Placental epithelial cell (primary cell): ENCODE measurements around a stretch of chr10.

DNA sequence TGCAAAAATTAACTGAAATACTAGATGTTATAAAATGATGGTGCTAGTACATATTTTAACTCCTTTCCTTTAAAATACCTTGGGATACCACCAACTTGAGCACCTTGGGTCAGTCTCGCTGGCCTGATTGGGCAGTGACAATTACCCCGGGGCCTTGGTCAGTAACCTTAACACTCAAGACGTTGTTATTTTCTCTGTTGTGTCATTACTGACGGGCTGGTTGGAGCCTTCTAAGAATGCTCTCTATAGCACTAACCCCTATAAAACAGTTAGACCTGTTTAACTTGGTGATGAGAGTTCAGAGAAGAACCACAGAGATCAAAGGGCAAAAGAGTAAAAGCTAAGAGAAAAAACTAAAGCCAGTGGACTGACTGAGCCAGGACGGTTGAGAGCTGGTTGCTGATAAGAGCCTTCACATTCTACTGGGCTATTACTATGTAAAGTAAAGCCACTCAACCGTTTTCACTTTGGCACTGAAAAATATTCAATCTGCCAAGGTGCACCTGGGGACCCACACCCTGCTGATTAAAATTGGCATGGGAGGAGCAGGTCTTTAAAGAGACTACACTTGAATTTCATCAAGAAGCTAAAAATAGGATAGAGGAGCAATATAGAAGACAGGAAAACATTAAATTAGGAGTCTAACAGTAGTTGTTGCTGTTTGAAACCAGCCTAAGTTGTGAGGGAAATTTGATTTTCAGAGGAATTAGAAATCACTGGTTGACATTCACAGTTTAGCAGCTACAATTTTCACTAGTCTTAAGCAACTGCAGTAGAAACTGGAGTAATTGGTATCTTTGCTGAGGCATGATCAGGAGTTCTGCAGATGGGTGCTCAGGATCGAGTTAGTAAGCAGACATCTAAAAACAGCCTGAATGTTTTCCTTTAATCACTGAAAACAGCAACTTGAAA is 13.7 kb upstream of the ITGB1 start:
- CAGE, long polyA plus RNA = no peak

DNA sequence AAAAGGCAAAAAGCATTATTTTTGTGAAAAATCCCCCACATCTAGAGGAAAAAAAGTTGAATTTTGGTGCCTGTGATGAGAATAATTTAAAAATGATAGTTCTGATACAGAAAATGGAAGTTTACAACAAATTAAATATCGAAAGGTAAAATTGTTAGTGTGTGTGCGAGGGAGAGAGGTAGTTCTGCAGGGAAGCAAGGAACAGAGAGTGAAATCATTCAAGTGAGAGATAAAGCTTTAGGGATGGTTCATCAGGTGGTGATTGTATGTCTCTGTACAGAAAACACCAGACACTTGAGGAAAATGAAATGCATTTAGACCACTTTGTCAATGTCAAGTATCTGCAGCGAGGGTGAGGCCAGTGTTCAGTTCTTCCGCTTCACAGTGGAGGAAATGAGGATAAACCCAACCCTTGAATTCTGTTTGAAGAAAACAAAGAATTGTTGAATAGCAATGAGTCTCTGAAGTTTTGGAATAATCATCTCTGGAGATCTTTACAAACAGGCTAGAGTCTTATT is 14.4 kb upstream of the ITGB1 start:
- CAGE, long polyA plus RNA = no peak

DNA sequence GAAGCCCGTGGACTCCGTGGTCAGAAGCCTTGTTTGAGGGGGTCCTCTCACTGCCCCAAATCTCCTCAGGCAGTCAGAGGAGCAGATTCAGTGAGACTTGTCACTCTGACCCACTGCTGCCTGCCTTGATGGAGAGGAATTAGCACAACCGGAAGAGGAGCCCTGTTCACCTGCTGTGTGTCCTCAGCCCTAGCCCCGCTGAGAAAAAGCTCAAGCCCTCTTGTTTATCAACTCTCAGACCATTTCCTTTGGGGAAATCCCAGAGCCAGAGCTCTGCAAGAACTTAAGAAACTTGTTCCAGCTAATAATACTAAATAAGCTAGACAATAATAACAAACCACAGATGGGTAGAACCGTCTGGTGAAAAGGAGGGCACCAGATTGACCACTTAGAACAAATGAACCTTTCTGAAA is 37.7 kb upstream of the ITGB1 start:
- CAGE, long polyA plus RNA = no peak

- CAGE, long polyA plus RNA = no peak
These were observed 168.0 kb upstream of the ITGB1 start for GRCh38 chr10:33125812-33126576.

DNA sequence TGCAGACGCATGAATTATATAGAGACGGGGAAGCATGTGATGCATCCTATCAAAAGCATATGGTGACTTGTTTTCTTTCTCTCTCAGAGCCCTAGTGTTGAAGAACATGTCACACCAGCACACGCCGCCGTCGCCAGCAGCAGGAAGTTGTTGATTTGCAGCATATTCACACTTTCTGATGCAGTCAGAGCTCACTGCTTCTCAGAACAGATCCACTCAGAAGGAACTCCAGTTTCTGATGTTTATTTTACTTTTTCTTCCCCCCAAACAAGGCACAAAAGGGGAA is 123.3 kb downstream of the NRP1 start:
- CAGE, long polyA plus RNA = no peak

DNA sequence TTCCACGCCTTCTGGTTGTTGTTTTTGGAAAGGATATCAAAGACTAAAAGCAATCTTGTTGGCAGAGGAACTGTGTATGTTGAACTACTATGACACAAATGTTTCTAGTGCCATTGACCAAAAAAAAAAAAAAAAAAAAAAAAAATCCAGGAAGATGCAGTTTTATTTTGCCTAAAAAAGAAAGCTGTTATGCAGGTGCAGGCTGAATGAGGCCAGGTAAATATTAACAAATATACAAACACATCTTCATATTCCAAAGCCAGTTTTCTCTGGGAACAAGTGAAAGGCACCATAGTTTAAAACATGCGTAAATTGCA is 73.6 kb downstream of the NRP1 start:
- CAGE, long polyA plus RNA = no peak

DNA sequence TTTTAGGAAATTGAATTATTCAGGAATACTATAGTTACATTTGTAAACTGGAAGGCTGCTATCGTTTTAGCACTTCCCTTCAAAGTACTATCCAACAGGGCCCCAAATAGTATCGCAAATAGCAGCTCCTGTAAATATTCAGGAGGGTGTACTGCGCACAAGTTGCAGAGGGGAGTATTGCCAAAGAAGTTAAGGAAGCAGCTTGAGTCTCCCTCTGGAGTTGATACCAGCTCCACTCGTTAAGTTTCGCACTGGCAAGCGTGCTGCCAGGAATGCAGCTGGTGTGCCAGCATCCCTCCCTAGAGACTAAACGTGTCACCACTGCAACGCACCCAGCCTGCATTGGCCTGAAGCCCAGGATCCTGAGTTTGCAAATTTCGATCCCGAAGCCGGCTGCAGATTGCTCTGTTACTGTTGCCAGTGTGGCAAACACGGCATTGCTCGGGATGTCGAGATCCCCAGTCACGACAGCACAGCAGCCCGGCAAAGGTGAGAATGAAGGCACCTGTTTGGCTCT is 61.2 kb downstream of the NRP1 start:
- CAGE, long polyA plus RNA = no peak

GRCh38 chr10:34452524-34453315 is 362.4 kb downstream of the PARD3 start:
- CAGE, long polyA plus RNA = no peak

DNA sequence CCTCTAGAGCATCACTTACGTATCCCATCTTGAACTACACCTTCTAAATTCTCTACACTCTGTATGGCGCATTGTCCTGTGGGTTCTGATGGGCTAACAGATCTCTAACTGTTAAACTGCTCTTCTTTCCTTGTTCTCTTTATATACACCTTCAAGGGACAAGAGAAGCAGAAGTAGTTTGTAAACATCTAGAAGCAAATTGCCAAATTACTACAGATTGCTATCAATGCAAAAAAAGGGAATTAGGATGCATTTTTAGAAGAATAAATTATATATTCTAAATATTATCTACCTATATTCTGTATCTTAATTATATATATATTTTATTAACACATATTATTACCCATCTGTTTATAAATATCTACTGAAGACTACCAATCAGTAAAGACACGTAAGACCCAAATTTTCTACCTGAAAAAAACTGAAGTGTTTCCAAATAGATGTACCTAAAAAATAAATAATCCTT is 299.6 kb downstream of the PARD3 start:
- CAGE, long polyA plus RNA = no peak

DNA sequence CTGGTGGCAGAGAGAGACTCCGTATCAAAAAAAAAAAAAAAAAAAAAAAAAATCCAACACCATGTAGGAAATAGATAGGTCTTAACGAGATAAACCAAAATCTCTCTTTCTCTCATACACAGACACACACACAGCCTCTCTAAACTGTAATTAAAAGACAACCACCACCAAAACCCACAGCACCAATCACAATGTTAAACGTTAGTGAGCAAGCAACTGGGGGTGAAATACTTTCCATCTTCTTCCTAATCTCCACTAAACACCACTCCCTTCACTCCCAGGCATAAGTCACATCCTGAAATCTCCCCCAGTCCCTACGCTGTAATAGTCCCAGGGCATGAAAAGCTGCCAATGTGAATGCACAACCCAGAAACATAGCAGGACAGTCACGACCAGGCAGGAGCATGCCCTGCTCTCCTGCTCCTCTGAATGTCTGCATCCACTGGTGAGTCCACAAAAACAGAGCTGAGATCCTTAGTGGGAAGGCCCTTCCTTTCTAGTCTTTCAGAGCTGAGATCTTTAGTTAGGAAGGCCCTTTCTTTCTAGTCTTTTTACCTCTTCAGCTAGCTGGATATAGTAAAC is 288.9 kb downstream of the PARD3 start:
- CAGE, long polyA plus RNA = no peak

- CAGE, long polyA plus RNA = no peak
These were observed 3.9 kb downstream of the PARD3 start for GRCh38 chr10:34810992-34811782.

- CAGE, long polyA plus RNA = no peak
These were observed 2.1 kb downstream of the PARD3 start for GRCh38 chr10:34813014-34813462.

GRCh38 chr10:34953778-34954400 is 136.3 kb downstream of the CUL2 start:
- CAGE, long polyA plus RNA = no peak

DNA sequence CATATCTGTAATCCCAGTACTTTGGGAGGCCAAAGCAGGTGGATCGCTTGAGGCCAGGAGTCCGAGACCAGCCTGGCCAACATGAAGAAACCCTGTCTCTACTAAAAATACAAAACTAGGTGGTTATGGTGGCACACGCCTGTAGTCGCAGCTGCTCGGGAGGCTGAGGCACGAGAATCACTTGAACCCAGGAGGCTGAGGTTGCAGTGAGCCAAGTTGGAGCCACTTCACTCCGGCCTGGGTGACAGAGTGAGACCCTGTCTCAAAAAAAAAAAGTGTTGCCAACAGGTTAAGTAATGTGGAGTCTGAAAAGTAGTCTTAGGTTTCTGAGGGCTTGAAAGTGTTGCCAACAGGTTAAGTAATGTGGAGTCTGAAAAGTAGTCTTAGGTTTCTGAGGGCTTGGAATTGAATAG is 23.9 kb downstream of the CREM start:
- CAGE, long polyA plus RNA = no peak

- CAGE, long polyA plus RNA = no peak
These were observed 98.6 kb downstream of the CREM start for GRCh38 chr10:35225263-35225588.

DNA sequence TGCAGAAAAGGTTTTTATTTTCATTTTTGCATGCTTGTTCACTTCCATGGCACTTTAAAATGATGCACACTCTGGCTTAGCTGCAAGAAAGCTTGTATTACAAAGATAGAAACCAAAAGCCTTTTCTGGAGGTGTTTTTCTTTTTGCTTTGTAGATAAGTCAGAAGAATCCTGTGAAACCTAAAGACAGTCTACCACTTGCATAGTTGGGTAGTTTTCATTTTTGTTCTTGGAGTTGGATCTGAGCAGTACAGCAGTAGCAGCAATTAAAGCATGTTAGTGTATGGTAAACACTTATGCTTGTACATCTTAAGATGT is 19.7 kb downstream of the CCNY start:
- CAGE, long polyA plus RNA = no peak

- CAGE, long polyA plus RNA = no peak
These were observed 56.1 kb downstream of the CCNY start for GRCh38 chr10:35392333-35392819.

DNA sequence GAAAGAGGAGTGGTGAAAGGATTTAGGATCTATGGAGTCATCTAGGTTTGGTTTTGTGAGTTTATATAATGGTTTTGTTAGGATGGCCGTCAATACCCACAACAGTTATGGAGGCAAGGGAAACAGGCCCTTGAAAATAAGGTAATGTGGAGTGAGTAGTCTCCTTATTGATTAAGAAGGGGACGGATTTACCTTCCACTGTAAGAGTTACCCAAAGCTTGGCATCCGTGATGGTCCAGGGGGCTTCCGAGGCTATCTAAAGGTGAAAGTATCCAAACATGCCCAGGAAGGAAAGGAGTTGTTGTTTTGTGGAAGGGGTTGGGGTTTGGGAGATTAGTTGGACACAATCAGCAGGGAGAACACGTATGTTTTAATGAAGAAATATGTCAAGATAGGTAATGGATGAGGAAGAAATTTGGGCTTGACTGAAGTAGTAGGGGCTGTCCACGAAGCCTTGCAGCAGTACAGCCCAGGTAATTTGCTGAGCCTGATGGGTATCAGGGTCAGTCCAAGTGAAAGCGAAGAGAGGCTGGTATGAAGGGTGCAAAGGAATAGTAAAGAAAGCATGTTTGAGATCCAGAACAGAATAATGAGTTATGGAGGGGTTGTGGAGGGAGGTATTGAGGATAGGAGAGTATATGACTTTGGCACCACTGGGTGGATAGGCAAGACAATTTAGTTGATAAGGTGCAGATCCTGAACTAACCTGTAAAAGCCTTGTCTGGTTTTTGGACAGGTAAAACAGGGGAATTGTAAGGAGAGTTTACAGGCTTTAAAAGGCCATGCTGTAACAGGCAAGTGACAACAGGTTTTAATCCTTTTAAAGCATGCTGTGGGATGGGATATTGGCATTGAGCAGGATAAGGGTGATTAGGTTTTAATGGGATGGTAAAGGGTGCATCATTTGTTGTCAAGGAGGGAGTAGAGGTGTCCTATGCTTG is 68.4 kb downstream of the CCNY start:
- CAGE, long polyA plus RNA = no peak

GRCh38 chr10:35421430-35422297 is 85.4 kb downstream of the CCNY start:
- CAGE, long polyA plus RNA = no peak

GRCh38 chr10:35441678-35442847 is 105.8 kb downstream of the CCNY start:
- CAGE, long polyA plus RNA = no peak